ENCODE results near the gene SRSF2.

DNA sequence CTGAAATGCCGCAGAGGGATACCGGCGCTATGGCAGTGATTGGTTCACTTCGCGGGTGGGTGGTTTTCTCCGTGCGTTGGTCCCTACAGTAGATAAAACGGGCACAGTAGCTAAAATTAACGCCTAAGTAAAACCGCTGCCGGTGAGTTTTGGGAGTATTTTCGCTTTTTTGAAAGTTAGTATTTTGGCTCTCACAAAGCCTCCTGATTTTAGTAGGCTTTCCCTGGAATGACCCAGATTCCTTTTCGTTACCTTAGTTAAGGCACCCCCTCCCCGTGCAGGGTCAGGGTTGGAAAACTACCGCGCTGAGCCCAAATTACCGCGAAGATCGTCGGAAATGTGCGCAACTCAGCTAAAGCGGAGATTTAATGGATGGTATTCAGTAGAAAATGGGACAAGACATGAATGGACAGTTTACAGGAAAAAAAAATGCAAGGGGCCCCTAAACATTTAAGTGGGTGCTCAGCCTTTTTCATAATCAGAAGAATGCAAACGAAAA is 28.4 kb upstream of the ST6GALNAC1 start:
- RRBS, result no CpG with 5 or more reads among the region's 23 CpGs

DNA sequence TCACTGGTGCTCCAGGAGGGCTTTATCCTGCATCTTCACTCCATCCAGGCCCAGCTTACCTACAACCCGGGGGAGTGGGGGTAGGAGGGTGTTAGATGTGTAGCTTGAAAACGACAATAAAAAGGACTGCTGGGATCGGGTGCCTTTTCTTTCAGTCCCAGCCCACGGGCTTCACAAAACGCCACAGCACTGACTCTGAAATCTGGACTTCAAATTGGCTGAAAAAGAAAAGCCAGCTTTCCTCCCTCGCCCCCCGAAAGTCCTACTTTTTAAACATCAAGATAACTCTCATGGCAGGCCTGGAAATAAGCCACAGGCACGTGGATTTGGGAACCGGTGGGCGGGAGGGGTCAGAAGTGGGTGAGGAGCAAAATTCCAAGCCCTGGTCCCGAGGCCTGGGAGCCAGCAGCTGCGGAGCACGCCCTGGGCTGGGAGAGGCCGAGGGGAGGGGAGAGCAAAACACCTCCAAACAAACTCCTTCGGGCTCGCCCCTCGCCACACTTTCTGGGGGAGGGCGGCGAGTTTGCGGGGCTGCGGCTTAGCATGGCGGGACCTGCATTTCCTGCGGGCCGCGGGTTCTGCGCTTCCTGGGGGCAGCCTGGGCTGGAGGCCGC is 754 bp downstream of the MXRA7 start:
- RRBS, result no CpG with 5 or more reads among the region's 27 CpGs

- RRBS, result no CpG with 5 or more reads among the region's 10 CpGs
Observed at GRCh38 chr17:76720872-76721429, 5.5 kb downstream of the JMJD6 start.

DNA sequence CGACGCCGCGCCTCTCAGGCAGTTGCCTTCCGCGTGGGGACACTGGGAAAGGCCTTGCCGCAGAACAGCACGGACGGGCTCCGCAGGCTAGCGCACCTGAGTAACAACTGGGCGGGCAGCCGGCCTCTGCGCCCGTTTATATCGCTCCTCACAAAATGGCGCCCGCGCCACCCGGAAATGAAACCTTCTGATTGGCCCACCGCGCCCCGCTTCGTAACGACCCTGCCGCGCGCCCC is at the start of gene SRSF2:
TSS of gene SRSF2 (minus strand) at position 109 of the 236 bp plus-strand sequence.
- RRBS, result 3% methylated on average over 10 of the region's 28 CpGs

GRCh38 chr17:77088342-77089696 is 52.0 kb upstream of the SEC14L1 start:
- RRBS, result 12% methylated on average over 5 of the region's 52 CpGs

GRCh38 chr17:77129601-77130526 is 10.9 kb upstream of the SEC14L1 start:
- RRBS, result no CpG with 5 or more reads among the region's 20 CpGs

DNA sequence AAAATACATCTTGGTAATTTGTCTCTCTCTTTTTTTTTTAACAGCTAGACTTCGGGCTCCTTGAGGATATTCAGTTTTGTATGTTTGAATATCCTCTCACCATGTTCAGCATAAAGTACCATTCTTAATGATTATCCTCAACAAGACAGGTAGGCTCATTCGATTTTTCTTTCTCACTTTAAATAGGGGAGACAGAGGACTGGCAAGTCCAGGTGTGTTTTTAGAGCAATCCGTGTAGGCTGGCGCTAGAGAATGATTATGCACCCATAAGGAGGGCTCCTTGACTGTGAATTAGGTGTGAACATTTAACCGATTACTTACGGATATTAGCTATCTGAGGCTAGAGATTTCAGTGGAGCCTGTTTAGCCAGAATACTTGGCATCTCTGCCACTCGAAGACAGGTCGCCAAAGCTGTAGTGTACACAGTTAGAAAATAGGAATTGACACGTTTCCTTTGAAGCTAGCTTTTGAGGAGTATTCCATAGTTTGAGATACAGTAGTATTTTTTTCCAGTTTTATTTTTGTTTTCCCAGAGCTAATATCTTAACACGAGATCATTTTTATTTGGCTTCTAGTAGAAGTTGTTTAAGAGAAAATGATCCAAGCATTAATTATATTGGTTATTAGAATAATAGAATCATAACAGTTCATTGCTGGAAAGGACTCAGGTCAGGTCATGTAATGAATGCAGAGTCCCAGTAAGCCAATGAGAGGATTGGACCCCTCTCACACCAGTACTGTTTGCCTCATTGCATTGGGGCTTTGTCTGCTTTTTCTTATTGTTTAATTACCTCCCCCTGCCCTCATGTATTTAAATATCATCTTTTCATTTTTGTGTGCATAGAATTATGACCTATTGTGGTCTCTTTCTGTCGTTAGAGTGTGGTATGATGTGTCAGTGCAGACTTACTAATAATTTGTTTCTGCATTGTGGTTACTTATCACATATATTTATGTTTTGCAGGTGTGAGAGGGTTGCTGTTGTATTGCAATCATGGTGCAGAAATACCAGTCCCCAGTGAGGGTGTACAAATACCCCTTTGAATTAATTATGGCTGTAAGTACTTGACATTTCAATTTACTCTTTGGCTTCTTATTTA is 2.2 kb downstream of the SEC14L1 start:
- RRBS, result no CpG with 5 or more reads among the region's 11 CpGs

GRCh38 chr17:77175541-77175866 is 34.7 kb downstream of the SEC14L1 start:
- RRBS, result no CpG with 5 or more reads among the region's 3 CpGs

GRCh38 chr17:77185041-77185549 is 44.3 kb downstream of the SEC14L1 start:
- RRBS, result no CpG with 5 or more reads among the region's 8 CpGs

GRCh38 chr17:77235288-77235887 is 45.9 kb upstream of the SEPTIN9 start:
- RRBS, result 27% methylated on average over 4 of the region's 14 CpGs

DNA sequence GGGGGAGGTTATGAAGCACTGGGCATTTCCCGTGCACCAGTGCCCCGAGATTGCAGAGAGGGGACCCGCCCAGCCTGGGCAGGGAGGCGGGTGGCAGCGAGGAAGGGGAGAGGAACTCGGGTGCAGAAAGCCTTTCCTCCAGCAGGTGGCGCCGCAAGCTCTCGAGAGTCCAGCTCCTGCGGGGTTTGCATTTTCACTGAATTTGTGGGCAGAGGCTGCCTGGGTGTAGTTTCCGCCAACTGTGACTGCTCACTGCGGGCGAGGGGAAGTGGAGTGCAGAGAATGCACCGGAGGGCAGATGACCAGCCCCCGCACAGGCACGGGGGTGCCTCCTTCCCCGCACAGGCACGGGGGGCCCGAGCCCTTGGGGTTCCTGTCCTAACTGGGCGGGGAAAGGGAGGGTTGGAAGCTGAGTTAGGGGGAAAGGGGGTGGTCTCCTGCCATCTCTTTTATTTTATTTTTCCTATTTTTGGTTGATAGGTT is 50.2 kb downstream of the SEPTIN9 start:
- RRBS, result no CpG with 5 or more reads among the region's 20 CpGs

- RRBS, result 32% methylated on average over 3 of the region's 9 CpGs
Observed at GRCh38 chr17:77366455-77367300, 85.4 kb downstream of the SEPTIN9 start.

GRCh38 chr17:77404648-77405570 is 123.6 kb downstream of the SEPTIN9 start:
- RRBS, result 100% methylated on average over 1 of the region's 25 CpGs

GRCh38 chr17:77444188-77445024 is 163.1 kb downstream of the SEPTIN9 start:
- RRBS, result no CpG with 5 or more reads among the region's 16 CpGs

DNA sequence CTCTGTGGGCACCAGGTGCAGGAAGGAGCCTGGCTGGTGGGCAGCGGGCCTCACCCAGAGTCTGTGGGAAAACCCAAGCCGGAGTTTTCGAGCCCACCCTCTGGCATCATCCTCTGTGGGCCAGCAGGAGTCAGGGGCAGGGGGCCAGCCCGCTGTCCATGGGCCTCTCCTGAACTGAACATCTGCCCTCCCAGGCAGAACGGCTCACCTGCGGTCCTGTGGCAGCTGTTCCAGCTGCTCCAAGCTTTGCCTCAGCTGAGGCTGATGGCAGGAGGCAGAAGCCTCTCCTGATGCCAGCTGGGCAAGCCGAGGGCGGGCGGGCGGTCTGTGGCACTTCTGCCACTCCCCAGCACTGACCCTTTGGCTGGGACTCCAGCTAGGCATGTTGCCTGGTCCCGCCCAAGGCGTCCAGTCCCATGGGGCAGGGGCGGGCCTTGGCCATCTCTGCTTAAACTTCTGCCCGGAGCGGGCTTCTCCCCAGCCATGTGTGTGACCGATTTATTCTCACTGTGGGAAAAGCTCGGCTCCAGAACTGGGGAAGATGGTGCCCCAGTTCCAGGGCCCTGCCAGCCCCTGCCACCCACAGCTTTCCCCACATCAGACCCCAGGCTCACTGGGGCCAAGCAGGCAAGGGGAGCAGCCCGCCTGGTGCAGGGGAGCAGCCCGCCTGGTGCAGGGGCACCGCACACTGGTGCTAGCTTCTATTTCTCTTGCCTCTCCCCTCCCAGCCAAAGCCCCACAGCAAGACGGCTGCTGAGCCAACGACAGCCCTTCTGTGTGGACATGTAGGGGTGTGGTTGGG is 208.6 kb downstream of the SEPTIN9 start:
- RRBS, result no CpG with 5 or more reads among the region's 22 CpGs

GRCh38 chr17:77498381-77499596 is 217.5 kb downstream of the SEPTIN9 start:
- RRBS, result no CpG with 5 or more reads among the region's 46 CpGs

DNA sequence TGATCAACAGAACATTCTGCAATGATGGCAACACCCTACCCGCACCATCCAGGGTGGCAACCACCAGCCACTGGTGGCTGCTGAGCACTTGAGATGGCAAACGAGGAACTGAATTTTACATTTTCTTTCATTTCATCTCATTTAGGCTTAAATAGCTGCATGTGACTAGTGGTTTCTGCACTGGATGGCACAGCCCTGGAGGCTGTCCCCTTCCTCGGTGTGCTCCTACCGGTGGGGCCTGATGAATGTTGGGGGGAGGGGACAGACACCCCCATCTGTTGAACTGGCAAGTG is 224.5 kb upstream of the TNRC6C start:
- RRBS, result no CpG with 5 or more reads among the region's 4 CpGs

- RRBS, result 13% methylated on average over 2 of the region's 19 CpGs
Observed at GRCh38 chr17:77734343-77734994, 224.0 kb upstream of the TNRC6C start.

GRCh38 chr17:77822384-77823154 is 135.9 kb upstream of the TNRC6C start:
- RRBS, result 35% methylated on average over 3 of the region's 21 CpGs

DNA sequence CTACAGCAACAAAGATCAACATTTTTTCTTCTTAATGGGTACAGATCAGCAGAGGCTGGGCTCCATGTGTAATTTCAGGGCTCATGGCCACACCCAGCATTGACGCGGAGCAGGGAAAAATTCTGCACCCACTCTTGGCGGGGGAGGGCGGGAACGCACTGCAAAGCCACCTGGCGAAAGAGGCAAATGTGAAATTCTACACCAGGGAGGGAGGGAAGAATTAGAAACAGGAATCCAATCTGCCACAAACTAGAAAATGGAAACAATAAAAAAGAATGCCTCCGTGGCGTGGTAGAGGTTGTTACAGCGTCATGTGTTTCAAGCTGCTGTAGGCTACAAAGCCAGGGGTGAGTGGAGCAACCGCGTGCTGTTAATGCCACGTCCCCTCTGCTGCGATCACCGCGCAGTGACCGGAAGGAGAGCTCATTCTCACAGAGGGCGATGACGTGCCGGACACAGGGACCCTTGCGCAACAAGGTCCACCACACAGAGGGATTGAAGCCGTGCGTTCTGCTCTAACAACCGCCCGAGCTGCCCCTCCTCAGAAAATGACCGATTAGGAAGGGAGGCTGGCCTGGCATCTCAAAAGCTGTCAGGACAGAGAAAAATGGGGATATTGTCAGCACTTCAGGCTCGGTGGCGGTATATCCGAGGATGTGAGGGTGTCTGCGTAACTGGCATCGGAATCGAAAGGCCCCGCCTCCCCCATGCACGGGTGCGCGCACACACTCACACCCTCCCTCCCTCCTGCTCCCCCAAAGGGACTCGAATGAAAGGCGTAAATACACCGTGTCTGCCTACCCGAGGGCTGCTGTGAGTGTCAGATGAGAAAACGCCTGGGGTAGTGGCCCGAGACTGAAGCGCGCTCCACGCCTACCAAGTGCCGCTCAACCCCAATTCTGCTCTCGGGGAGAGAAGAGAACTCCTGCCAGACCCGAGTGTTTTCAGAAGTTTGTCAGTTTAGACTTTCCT is 70.9 kb upstream of the TNRC6C start:
- RRBS, result 9% methylated on average over 3 of the region's 47 CpGs

Measured in islet of Langerhans (tissue), 1 donor.